Endothelial cell of umbilical vein (primary cell): ENCODE measurements around a stretch of chr2.

- PRO-cap: no peak
CAGE:
- cytosol, long polyA minus RNA: no peak
- cytosol, long polyA plus RNA: no peak
- long polyA plus RNA: no peak
- nucleus, long polyA minus RNA: no peak
- nucleus, long polyA plus RNA: no peak
These were observed 74.6 kb downstream of the MGAT5 start for GRCh38 chr2:134328357-134328941.

DNA sequence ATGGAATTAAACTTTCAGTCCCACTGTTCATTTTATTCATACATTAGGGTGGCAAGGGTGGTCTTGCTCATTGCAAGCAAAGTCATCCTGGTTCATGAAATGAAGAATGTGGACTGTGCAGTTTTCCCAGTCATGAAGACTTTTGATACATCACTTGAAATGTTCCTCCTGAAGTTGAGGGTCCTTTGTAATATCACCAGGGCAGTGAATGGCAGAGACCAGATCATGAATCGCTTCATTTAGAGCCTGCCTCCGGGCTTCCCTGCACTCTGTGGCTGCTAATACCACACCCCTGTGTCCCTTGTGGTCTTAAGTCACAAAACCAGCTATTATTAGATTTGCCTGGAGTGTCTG lies 147.8 kb downstream of the MGAT5 start:
- PRO-cap: no peak
CAGE:
- cytosol, long polyA minus RNA: no peak
- cytosol, long polyA plus RNA: no peak
- long polyA plus RNA: no peak
- nucleus, long polyA minus RNA: no peak
- nucleus, long polyA plus RNA: no peak

DNA sequence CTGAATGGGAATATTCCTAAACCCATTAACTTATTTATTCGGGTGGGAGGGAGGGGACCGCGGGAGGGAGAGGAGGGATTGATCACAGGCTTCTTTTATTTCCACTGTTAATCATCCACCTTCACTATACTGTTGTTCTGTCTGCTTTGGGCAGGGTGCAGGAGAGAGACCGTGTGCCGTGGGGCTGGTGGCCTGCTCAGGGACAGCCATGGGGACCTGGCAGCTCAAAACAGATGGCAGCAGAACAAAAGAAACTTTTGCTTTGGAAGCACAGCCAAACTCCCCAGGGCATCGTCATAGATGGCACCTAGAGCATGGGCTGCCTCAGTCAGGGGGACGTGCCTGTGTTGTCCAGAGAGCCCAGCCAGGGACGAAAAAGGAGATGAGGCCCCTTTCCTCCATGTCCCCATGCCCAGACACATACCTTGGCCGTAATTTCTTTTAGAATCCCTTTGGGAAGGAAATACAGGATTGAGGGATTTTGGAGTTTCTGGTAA lies 195.4 kb downstream of the MGAT5 start:
- PRO-cap: no peak
CAGE:
- cytosol, long polyA minus RNA: no peak
- cytosol, long polyA plus RNA: no peak
- long polyA plus RNA: no peak
- nucleus, long polyA minus RNA: no peak
- nucleus, long polyA plus RNA: no peak

DNA sequence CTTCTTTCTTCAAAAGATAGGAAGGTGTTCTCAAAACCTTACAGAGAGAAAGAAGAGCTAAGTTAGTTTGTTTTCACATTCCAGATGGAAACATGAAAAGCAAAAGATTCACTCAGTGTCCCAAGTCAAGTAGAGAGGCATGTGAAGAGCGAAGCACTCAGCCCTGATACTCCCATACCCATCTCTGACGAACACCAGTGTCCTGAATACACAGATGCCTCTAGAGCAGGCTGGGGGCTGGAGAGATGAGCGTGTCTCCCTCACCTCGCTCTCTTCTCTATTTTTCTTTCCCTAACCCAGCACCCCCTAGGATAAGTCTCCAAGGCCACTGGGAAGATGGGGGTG lies 227.8 kb downstream of the TMEM163 start:
- PRO-cap: no peak
CAGE:
- cytosol, long polyA minus RNA: no peak
- cytosol, long polyA plus RNA: no peak
- long polyA plus RNA: no peak
- nucleus, long polyA minus RNA: no peak
- nucleus, long polyA plus RNA: no peak

GRCh38 chr2:134678139-134678517 lies 40.7 kb downstream of the TMEM163 start:
- PRO-cap: no peak
CAGE:
- cytosol, long polyA minus RNA: no peak
- cytosol, long polyA plus RNA: no peak
- long polyA plus RNA: no peak
- nucleus, long polyA minus RNA: no peak
- nucleus, long polyA plus RNA: no peak

- PRO-cap: no peak
CAGE:
- cytosol, long polyA minus RNA: no peak
- cytosol, long polyA plus RNA: no peak
- long polyA plus RNA: no peak
- nucleus, long polyA minus RNA: no peak
- nucleus, long polyA plus RNA: no peak
These were observed 1.3 kb upstream of the CCNT2 start for GRCh38 chr2:134917140-134917811.

DNA sequence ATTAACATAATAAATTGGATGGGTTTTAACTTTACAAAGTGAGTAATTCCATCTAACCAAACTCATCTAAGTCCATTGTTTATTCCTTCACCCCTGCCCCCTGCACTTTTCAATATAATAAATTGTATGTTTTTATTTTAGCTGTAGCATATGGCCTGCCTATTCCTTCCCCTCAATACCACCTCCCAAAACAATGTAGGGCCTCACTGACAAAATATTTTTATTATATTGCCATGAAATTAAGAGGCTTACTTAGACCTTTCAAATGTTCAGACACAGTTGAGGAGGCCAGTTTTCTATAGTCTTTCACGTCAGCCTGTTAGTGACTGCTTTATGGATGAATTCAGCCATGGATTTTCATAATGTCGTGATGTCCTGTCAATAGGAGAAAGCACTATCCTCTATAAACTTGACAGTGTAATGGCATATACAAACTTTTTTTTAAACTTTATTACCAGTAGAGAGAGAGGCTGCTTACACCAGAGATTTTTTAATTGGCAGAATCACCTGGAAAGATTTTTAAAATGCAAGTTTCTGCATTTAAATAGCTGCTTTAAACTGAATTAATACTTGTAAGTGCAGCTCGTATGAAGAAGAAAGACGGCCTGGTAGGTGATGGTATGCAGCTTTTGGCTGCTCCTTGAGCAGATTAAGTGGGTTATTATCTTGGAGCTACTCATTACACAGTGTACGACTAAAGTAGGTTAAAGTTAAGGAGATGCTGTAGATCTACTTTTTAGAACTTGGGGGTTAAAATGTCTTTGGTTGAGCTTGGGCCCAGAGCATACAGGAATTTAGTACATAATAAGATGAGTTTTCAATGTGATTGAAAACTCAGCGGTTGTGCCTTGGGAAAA lies 42.7 kb downstream of the CCNT2 start:
- PRO-cap: no peak
CAGE:
- cytosol, long polyA minus RNA: no peak
- cytosol, long polyA plus RNA: no peak
- long polyA plus RNA: no peak
- nucleus, long polyA minus RNA: no peak
- nucleus, long polyA plus RNA: no peak

GRCh38 chr2:135724216-135724840 lies 17.3 kb upstream of the UBXN4 start:
- PRO-cap: no peak
CAGE:
- cytosol, long polyA minus RNA: no peak
- cytosol, long polyA plus RNA: no peak
- long polyA plus RNA: no peak
- nucleus, long polyA minus RNA: no peak
- nucleus, long polyA plus RNA: no peak

GRCh38 chr2:135742741-135742898 lies 965 bp downstream of the UBXN4 start:
- PRO-cap: no peak
CAGE:
- cytosol, long polyA minus RNA: no peak
- cytosol, long polyA plus RNA: no peak
- long polyA plus RNA: no peak
- nucleus, long polyA minus RNA: no peak
- nucleus, long polyA plus RNA: no peak

- PRO-cap: no peak
CAGE:
- cytosol, long polyA minus RNA: no peak
- cytosol, long polyA plus RNA: no peak
- long polyA plus RNA: no peak
- nucleus, long polyA minus RNA: no peak
- nucleus, long polyA plus RNA: no peak
These were observed 45.8 kb downstream of the UBXN4 start for GRCh38 chr2:135787367-135787845.

DNA sequence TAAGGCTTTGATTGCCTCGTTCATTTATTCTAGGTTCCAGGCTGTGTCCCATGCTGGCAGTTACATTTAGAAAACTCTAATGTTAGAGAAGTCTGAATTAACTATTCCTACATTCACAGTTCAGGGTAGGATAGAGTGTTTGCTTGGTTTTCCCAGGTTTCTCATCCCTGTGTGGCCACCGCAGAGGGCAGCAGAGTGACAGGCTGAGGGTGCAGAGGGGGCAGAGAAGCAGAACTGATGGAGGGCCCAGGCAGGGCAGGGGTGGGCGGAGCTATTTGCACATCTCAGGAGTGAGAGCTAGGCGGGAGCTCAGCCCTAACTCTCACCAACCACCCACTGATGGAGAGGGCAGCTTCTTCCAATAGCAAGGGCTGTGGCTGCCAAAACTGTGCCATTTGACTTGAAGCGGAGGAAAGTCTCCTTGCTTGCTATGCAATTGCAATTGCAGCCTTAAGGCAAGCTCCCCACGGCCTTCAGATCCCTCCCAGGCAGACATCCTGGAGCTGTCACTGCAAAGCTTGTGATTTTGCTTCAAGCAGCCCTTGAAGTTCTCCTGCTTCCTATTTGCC lies 11.9 kb upstream of the DARS1 start:
- PRO-cap: no peak
CAGE:
- cytosol, long polyA minus RNA: no peak
- cytosol, long polyA plus RNA: no peak
- long polyA plus RNA: no peak
- nucleus, long polyA minus RNA: no peak
- nucleus, long polyA plus RNA: no peak

GRCh38 chr2:136052324-136052771 lies 65.6 kb downstream of the CXCR4 start:
- PRO-cap: no peak
CAGE:
- cytosol, long polyA minus RNA: no peak
- cytosol, long polyA plus RNA: no peak
- long polyA plus RNA: no peak
- nucleus, long polyA minus RNA: no peak
- nucleus, long polyA plus RNA: no peak

GRCh38 chr2:136128103-136128979 lies 10.4 kb upstream of the CXCR4 start:
- PRO-cap: no peak
CAGE:
- cytosol, long polyA minus RNA: no peak
- cytosol, long polyA plus RNA: no peak
- long polyA plus RNA: no peak
- nucleus, long polyA minus RNA: no peak
- nucleus, long polyA plus RNA: no peak

DNA sequence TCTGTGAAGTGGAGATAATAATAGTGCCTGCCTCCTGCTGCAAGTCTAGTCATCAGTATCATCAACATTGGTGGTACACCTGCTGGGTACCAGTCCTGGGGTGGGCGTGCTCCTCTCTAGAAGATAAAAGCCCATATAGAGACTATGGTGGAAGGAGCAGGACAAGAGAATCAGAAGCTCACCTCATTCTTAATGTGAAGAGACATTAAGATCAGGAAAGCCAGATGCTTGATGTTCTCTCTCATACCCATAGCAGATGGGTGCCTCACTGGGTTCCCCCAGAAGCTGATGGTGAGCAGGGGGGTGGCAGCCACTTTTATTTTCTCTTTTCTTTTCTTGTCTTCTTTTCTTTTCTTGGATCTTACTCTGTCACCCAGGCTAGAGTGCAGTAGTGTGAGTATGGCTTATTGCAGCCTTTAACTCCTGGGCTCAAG lies 14.8 kb upstream of the CXCR4 start:
- PRO-cap: no peak
CAGE:
- cytosol, long polyA minus RNA: no peak
- cytosol, long polyA plus RNA: no peak
- long polyA plus RNA: no peak
- nucleus, long polyA minus RNA: no peak
- nucleus, long polyA plus RNA: no peak

DNA sequence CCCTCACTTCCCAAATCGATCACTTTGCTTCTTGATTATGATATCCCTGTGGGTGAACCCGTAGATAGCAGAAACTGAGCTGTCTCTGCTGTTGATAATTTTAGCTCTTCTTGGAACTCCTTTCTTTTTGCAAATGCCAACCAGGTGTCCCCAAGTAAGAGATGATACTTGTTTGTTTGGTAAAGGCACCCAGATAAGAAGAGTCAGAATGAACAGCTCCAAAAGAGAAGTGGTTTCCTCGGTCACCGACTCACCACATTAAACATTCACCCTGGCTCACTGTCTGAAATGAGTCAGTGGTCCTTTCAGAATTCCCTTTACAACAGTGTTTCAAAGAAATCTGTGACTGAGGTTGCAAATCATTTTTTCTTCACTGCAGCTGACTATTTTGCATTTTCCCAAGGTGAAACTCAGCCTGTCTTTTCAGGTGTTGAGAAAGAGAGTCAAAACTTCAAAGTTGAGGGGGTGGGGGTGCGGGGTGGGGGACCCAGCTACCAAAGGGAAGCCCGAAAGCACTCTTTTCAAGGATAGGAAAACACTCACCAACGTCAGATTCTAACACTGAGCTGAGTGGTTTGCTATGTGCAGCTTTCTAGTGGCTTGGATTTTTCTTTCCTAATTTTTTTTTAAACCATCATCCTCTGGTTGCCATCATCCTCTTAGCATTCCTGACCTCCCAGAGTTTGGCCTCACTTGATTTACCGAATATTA lies 16.3 kb upstream of the CXCR4 start:
- PRO-cap: no peak
CAGE:
- cytosol, long polyA minus RNA: no peak
- cytosol, long polyA plus RNA: no peak
- long polyA plus RNA: no peak
- nucleus, long polyA minus RNA: no peak
- nucleus, long polyA plus RNA: no peak

DNA sequence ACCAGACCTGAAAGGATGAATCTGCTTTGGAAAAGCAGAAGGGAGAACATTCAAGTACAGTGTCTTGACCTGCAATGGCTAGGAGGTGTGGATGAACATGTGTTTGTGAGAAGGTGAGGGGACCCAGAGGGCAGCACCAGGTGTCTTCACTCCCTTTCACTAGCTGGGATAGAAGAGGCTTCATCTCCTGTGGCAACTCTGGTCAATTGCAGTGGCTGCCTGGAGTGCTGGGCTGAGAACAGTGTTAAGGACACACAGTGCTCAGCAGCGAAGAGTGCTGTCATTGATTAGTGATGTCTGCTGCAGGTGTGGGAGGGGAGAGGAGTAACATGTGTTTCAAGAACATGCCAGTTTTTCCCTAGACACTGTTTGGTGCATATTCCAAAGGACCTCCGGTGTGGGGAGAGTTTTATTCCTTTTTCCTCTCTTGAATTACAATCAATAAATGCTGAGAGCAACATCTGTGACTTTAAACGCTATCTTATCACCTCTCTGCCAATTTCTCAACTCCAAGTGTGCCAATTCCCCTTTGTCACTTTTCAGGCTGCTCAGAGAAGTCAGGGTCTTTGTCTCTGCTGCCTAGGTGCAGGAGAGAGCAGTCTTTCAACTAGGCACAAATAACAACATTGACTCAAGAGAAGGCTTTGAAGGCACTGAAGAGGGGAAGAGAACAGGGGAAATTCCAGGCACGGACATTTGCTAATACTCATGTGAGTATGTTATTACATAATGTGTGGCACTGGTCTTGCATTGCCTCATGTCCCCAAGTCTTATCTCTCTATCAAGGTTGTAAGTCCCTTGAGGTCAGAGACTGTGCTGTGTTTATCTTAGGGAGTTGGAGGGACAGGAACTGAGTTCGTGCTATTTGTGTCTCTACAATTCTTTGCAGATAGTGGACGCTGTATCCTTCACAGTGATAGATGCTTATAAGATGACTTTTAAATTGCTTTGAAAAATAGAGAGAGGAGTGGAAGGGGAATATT lies 96.1 kb upstream of the CXCR4 start:
- PRO-cap: no peak
CAGE:
- cytosol, long polyA minus RNA: no peak
- cytosol, long polyA plus RNA: no peak
- long polyA plus RNA: no peak
- nucleus, long polyA minus RNA: no peak
- nucleus, long polyA plus RNA: no peak

GRCh38 chr2:136322486-136323007 lies 204.6 kb upstream of the CXCR4 start:
- PRO-cap: no peak
CAGE:
- cytosol, long polyA minus RNA: no peak
- cytosol, long polyA plus RNA: no peak
- long polyA plus RNA: no peak
- nucleus, long polyA minus RNA: no peak
- nucleus, long polyA plus RNA: no peak

- PRO-cap: no peak
CAGE:
- cytosol, long polyA minus RNA: no peak
- cytosol, long polyA plus RNA: no peak
- long polyA plus RNA: no peak
- nucleus, long polyA minus RNA: no peak
- nucleus, long polyA plus RNA: no peak
These were observed 260.5 kb upstream of the CXCR4 start for GRCh38 chr2:136378432-136378775.

- PRO-cap: no peak
CAGE:
- cytosol, long polyA minus RNA: no peak
- cytosol, long polyA plus RNA: no peak
- long polyA plus RNA: no peak
- nucleus, long polyA minus RNA: no peak
- nucleus, long polyA plus RNA: no peak
These were observed 4.4 kb downstream of the HNMT start for GRCh38 chr2:137968567-137969186.

DNA sequence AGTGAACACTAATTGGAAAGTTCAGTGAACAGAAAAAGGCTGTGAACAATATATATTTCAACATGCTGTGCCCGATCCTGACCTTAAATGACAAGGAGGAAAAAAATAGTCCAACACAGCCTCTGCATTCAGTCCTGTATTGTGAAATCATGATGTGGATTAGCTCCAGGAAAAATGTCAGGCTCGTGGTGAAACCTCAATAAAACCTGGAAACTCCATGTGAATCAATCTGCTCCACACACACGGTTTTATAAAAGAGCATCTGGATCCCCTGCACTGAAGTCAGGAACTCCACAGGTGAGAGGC lies 145.4 kb upstream of the SPOPL start:
- PRO-cap: no peak
CAGE:
- cytosol, long polyA minus RNA: no peak
- cytosol, long polyA plus RNA: no peak
- long polyA plus RNA: no peak
- nucleus, long polyA minus RNA: no peak
- nucleus, long polyA plus RNA: no peak